ENCODE measurements around the genes NF1, RAB11FIP4, RHOT1 and RHBDL3.

DNA sequence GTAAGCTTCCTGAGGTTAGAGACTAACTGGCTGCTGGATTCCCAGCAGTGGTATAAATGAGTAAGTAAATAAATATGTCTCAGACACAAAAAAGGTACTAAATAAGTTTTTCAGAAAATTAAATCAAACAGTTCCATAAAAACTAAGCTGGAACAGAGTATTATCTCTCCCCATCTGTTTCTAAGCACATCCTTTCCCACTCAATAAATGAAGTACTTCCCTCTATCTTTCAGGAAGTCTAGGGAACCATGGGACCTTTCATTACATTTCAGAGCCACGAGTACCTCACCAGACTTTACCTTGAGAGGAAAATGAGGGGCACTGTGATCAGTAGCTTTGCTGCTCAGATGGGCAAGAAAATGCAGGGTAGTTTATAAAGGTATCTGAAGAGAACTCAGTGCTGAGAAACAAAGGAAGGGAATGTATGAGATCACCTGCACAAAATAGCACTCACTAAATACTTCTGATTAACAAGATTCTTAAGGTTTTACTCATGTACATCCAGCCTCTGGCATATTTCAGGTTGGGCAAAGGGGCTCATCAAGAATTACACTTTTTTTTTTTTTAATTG, 10.8 kb downstream of the SSH2 start:
- PRO-cap = no peak

GRCh38 chr17:30464500-30465178, 12.6 kb upstream of the GOSR1 start:
- PRO-cap = no peak

- PRO-cap = no peak
These were observed 114.1 kb downstream of the CRLF3 start for GRCh38 chr17:30710034-30711207.

GRCh38 chr17:30731126-30732234, 93.0 kb downstream of the CRLF3 start:
- PRO-cap = bidirectional peak, plus-strand start at chr17:30731646, minus-strand start at chr17:30731421

- PRO-cap = no peak
These were observed 27.5 kb downstream of the ATAD5 start for GRCh38 chr17:30859393-30859597.

- PRO-cap = bidirectional peak, plus-strand start at chr17:31094976, minus-strand start at chr17:31094812; unidirectional peak, minus-strand start at chr17:31095476
These were observed at the start of gene NF1 for GRCh38 chr17:31094837-31095742. Gene NF1 (plus strand): TSS chr17:31094977.

DNA sequence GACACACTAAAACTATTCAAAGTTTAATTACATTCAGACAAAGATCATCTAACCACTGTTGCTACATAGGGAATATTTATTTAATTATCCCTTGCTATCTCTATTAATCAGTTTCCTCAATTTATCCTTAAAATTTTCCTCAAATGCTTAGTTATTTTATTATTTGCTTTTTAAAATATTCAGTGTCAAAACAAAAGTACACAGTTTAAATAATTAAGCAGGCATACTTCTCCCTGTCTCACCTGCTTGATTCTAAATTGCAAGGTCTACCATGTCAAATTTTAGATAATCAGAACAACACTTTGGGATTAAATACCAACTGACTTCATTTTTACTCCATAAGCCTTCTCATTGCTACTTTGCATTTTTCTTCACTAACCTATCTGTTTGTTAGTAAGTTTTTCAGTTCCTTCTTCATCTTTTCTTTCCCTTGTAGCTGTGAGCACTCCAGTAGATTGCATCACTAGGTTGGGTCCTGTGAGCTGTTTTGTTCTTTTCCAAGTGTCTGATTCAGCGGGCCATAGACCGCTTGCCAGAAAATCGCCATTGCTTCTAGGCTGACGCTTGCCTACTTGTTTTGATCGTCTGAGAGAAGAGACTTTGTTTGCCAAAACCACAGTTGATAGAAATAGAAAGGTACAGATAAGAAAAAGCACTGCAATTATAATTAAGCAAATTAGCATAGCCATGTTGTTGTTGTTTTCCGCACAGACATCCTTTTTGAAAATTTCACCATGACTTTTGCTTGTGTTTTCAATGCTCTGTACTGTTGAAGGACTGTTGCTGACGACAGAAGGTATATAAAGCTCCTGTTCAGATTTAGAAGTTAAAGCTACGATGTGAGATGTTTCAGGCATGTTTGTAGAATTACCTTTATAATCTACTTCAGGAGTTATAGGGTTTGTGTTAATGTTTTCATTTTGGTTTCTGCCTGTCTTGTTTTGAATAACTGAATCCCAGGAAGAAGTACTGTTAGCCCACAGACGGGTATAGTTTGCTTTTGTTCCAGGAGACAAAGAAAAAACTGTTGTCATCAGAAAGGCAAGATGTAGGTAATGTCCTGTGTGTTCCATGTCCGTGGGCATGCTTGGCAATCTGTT, 3.1 kb downstream of the EVI2A start:
- PRO-cap = no peak

DNA sequence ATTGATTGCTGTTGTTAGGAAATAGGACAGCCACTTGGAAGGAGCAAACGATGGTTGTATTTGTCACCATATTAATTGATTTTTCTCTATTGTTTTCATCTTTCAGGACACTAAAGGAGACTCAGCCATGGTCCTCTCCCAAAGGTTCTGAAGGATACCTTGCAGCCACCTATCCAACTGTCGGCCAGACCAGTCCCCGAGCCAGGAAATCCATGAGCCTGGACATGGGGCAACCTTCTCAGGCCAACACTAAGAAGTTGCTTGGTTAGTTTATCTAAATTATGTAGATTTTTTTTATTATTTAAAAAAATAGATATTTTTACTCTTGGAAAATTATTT, 30.7 kb upstream of the EVI2A start:
- PRO-cap = no peak

- PRO-cap = unidirectional peak, plus-strand start at chr17:31391674; unidirectional peak, plus-strand start at chr17:31391778
These were observed at the start of gene RAB11FIP4 for GRCh38 chr17:31391379-31392077. Gene RAB11FIP4 (plus strand): TSS chr17:31391675.

DNA sequence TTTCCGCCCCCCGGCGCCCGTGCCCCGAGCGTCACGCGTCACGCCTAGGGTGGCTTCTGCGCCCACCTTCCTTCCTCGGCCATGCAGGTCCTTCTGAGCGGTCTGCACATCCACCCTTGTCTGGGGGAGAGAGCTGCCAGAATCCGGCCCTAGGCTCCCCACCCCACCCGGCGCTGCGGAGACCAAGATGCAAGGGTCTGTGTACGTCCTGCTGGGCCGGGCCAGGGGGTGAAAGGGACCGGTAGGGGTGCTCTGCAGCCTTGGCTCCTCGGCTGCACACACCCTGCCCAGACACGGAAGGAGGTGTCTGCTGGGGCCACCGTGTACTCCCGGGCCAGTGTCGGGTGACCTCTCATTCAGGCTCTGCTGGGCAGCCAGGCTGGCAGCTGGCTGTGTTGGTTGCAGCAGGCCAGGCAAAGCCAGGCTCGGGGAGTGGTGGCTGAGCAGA, 745 bp downstream of the RAB11FIP4 start:
- PRO-cap = no peak

DNA sequence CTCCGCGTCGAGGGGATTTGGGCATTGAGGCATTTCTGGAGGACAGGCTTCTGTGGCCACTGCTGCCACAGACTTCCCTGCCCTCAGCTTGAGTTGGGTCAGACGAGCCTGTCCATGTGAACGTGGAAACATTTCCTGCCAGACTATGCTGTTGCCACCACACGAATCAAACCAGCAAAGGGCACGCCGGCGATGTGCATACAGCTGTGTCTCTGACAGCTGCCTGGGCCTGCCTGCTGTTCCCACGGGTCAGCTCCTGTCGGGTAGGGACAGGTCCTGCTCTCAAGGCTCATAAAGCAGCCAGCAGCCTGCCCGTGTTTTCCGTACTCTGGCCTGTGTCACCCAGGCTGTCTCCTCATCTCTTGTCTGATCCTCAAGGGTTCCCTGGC, 100.3 kb downstream of the RAB11FIP4 start:
- PRO-cap = no peak

- PRO-cap = no peak
These were observed 101.8 kb downstream of the RAB11FIP4 start for GRCh38 chr17:31493212-31493653.

DNA sequence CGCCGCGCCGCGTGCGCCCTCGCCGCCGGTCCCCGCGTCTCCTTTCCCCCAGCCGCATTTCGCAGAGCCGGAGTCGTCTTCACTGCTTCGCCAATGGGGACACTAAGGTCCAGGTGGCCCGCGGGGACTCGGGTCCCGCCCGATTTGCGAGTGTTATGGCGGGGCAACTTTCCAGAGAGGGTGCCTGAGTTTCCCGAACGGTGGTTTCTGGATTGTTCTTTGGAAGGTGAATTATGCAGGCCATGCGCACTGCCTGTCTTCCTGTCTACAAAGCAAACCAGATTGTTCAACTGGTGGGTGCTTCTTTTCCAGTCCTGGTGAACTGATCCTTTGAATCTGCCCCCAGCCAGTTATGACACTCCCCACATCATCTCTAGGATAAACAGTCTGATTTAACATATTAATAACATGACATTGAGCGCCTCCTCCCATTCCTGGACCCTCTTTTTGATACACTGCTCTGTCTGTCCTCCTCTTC, 158.9 kb downstream of the RAB11FIP4 start:
- PRO-cap = no peak

GRCh38 chr17:31581558-31581877, 190.0 kb downstream of the RAB11FIP4 start:
- PRO-cap = no peak

GRCh38 chr17:31581950-31582694, 190.6 kb downstream of the RAB11FIP4 start:
- PRO-cap = no peak

DNA sequence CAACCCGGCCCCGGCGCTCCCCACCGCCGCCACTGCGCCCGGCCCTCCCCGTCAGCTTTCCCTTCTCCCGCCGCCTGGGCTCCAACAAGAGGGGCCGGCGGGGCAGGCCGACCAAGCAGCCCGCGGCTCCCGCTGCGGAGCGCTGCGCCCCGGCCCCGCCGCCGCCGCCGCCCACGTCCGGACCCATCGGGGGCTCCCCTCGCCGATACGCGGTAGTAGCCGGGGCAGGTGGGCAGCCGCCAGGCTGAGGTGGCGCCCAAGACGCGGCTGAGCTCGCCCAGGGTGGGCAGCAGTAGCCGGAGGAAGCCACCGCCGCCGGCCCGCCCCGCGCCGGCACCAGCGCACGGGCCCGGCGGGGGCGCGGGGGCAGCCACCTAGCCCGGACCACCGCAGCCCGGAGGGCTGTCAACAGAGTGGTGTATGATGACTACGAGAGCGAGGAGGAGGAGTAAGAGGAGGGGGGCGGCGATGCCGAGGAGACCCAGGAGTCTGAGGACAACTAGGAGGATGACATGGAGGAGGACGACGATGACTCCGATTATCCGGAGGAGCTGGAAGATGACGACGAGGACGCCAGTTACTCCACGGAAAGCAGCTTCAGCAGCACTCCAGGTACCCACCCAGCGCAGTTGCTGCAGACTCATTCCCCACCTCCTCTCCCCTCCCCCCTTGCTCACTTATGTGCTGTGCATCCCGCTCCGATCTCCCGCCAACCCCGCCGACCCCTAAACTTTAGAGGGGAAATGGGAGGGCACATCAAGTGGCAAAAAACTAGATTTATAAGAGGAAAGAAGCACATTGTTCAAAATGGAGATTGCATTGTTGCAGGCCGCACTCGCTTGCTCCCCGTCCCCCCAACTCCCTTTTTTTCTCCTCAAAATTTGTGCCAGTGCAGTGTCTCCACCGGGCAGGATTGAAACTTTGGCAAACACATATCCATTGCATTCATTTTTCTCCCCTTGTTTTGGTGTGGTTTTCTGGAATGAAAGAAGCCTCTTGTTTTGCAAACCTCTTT, 645 bp downstream of the LRRC37B start:
- PRO-cap = no peak

DNA sequence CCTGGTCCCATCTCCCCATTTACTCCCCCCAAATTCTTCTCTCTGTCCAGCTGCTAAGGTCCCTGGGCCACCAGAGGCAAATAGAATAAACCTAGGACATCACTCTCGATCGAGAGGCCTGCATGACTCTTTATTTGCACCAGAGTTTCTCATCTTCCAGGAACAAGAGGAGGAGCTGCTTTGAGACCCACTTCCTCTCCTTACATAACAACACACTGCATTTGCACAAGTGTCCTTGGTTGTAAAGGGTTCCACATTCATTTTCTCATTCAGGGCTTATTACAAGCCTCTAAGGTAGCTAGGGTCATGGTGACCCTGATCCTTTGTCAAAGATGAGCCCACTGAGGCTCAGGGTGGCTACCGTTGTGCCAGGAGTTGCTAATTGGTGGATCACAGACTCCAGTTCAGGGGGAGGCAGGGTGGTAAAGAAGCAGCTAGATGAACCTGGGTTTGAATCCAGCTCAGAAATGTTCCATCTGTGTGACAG, 38.1 kb upstream of the RHOT1 start:
- PRO-cap = no peak

GRCh38 chr17:32141968-32142227, 404 bp upstream of the RHOT1 start:
- PRO-cap = bidirectional peak, plus-strand start at chr17:32142111, minus-strand start at chr17:32142114

- PRO-cap = bidirectional peak, plus-strand start at chr17:32142501, minus-strand start at chr17:32142354
These were observed at the start of gene RHOT1 for GRCh38 chr17:32142228-32142832. Gene RHOT1 (plus strand): TSS chr17:32142502.

GRCh38 chr17:32265234-32266007, at the start of gene RHBDL3:
Gene RHBDL3 (plus strand): TSS chr17:32265832.
- PRO-cap = bidirectional peak, plus-strand start at chr17:32265831, minus-strand start at chr17:32265708